AG10803 (cell line): ENCODE results near the gene SOCS2.

GRCh38 chr12:92143141-92143592 is 2.5 kb downstream of the BTG1 start:
- RRBS: no CpG with 5 or more reads among the region's 1 CpG

DNA sequence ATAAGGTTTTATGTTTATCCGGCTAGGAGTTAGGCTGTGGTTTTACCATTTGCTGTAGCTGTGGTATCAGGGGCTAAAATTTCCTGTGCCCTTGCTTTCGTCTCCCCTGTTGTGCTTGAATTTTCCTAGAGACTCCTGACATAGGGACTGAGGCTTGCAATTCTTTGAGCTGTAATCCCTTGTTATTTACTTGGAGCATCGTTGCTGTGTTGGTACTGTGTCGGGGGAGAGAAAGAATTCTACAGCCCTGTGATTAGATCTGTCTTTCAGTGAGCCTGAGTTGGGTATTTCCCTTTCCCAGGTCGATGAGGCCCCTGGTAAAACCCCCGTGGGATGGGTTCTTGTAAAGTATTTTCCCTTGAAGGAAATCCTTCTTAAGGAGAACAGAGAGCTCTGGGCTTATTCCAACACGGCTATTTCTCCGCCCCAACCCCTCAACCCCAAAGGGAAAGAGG is 253.3 kb upstream of the BTG1 start:
- RRBS: no CpG with 5 or more reads among the region's 8 CpGs

DNA sequence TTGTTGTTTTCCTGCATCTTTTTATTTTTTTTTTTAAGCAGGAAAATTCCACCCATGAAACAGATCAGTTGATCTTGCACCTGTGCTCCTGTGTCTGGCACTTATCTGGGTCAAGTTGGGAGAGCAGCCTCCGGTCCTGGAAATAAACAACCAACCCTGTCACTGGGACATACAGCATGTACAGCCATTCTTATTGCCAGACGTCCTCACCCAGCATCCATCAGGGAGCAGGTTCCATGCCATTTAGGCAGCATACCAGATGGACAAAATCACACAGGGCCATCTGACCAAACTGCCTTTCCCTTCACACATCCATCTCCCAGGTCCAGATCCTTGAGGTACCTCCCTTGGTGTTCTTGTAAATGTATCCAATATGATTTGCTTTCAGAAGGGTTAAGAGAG is 266.1 kb upstream of the BTG1 start:
- RRBS: no CpG with 5 or more reads among the region's 2 CpGs

DNA sequence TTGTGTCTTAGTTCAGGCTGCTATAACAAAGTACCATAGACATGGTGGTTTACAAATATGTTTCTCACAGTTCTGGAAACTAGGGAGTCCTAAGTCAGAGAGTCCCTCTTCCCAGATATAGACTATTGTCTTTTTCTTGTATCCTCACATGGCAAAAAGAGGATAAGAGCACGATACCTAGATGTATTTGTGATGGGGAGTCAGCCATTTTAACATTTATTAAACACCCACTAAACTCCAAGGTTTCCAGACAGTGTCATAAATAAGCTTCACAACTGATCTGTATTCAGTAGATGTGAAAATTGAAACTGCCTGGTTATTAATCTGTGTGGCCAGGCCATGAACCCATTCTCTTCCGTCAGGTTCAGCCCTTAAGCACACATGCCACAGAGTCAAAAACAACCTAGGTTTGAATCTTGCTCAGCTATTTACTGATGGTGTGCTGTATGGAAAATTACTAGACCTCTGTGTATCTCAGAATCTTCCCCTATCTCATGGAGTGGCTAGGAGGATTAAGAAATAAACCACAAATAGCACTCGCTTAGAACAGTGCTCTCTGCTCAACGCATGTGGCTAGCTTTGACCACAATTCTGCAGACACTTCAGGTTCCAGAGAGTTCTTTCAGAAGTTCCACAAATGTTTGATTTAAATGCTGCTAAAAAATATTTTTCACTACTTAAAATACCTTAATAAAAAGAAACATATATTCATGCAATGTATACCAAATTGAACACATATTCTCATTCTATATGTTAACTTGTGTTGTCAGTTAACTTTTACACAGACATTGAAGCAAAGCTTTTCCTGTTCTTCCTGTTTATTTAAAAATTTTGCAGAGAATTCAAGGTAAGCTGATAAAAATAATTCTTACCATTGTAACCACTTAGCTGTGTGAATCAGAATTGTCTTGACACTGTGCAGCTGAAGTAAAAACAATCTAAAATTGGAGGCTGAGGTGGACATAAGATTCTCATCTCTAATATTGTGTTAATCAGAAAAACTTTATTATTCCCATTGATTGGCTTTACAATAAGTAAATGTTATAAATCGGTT is 240.7 kb upstream of the PLEKHG7 start:
- RRBS: no CpG with 5 or more reads among the region's 5 CpGs

DNA sequence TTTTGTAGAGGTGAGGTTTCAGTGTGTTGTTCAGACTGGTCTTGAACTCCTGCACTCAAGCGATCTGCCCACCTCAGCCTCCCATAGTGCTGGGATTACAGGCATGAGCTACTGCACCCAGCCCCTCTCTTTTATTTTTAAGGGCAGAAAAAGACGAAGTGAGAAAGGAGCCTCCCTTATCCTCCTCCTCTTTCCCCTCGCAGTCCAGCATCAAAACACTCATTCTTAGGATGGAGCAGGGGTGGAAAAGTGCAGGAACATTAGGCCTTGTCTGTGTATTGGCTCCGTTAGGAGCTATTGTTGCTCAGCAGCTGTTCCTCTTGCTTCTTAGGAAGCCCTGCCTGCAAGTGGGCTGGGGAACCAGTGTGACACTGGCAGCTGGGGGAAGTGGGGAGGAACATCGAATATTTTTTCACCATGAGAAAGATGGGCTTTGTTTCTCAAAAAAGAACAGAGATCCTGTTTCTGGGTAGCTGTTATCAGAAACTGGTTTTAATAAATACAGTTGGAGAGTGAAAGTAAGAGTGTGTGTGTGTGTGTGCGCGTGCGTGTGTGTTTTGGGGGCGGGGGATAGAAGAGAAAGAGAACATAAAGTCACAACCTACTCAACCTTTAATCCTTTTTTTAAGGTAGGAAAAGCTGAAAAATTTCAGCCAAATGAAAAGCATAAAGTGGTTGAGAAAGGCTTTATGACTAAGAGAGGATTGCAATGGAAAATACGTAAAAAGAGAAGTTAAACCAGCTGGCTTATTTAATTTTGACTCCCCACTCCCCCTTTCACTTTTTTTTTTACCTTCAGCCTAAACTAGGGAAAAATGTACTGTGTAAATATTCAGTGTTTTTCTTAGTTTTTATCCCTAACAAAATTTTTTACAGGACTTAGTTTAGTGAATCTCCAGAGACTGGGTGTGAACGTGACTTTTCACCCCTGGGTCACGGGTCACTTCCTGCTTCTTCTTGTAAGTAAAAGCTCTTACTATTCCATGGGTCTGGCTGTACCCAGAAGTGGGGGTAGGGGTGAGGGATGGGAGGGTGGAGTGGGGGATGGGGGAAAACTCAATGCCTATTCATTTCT is 197.2 kb upstream of the PLEKHG7 start:
- RRBS: no CpG with 5 or more reads among the region's 12 CpGs

DNA sequence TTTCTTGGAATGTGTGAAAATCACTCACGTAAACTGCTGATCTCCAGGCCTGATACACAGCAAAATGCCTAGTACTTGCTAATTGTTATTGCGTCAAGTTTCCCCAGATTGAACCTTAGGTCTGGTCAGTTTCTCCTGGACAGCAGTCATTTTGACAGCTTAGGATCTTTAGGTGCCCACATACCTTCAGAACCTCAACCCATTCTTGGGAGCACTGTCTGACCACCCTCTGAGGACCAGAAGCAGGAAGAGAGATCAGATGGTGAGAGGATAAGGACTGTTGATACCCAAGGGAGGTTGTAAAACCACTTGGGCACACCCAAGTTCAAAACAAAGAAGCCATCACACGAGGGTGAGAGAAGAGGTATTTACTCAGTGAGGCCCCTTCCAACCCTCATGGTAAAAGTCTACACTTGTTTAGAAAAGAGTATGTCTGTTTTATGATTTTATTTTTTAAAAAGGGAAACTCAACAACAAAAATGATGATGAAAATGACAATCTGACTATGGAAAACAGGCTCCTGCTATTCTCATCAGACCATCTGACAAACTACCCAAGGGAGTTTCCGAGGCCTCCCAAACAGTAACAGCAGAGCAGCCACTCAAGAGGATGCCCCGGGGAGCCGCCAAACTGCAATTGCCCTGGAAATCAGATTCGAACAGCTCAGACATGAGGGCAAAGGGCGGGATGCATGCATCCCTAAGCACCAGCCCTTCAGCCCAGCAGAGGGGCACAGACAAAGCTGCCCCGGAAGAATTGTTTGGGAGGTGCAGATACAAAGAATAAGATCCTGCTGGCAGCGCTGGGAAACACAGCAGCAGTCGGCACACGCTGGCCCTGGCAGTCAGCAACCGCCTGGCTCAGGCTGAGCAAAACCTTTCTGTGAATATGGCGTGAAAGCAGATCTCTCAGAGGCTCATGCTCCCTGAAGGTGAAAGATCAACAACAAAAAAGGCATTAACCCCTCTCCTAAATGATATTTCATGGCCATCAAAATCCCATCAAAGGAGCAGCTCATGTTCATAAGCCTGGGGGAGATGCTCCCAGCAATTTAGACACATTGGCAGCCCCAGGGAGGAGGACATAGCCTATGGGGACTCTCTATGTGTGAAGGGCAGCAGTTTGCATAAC is 162.5 kb upstream of the PLEKHG7 start:
- RRBS: no CpG with 5 or more reads among the region's 14 CpGs

GRCh38 chr12:92777872-92778233 is 75.1 kb downstream of the PLEKHG7 start:
- RRBS: no CpG with 5 or more reads among the region's 5 CpGs

- RRBS: no CpG with 5 or more reads among the region's 1 CpG
Measured at GRCh38 chr12:92824461-92825080, 104.5 kb downstream of the EEA1 start.

DNA sequence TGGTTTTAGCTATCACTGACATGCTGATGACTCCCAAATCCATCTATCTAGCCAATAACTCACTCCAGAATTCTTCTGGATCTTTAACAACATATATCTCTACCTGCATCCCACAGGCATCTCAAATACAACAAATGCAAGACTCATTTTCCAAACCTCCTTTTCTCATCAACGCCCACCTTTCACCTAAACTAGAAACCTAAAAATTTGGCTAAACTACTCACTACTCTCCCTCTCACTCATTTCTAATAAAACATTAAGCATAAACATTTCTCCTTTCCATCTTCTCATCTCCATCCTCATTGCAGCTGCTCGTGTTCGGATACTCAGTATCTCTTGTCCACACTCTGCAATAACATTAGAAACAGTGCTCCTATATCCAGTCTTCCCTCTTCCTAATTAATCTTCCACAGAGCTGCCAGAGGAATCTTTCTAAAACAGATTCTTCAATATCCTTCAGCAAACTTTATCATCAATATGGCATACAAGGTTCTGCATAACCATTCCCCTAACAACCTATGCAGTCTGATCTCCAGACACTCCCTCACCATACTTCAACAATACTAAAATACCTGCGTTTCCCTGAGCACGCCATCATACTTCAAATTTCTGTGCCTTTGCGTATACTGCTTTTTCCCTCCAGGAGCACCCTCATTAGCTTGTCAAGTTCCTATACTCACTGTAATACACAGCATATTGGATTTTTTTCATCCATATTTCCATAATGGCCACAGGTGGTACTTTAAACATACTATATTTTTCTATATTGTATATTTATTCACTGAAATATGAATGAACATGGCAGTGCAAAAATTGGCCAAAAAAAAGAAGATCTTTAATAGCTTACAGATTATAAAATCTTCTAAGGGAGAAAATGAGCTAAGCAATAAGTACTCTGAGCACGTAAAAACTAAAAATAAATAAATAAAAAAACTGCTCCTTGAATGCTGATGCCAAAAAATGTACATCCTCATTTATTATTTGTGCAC is 62.2 kb downstream of the EEA1 start:
- RRBS: no CpG with 5 or more reads among the region's 7 CpGs

DNA sequence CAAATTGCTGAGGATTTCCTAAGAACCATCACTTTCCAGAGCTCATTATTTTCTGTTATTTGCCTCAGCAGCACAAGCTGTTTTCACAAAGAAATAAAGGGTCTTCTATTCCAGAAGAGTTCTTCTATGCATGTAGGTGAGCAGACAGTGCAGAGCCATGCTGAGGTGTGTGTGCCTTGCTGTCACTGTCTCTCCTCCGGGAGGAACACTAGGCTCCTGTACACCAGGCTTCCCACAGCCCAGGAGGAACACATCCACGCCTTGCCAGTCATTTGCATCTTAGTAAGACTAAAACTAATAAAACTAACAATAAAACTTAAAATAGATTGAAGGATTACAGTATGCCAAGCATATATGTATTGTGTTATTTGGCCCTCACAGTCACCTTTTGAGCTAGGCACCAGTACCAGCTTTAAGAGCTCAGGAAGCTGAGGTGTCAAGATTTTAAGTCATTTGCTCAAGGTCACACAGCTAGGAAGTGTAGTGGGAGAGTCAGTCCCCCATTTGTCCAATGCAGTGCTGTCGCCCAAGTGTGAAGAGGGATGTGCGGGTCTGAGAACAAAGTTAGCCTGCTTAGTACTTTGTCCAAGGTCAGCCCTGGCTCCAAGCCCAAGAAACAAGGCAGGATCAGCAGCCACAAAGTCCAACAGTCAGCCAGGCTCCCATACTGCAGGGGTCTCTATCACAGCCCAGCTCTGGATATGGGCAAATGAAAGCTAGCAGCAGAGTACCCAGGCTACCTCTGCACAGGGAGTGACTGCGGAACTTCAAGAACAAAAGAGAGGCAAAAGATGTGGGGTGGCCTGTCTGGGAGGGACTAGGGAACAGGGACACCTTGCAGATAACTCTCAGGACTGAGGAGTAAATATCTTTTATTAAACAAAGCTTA is 90.6 kb upstream of the EEA1 start:
- RRBS: no CpG with 5 or more reads among the region's 5 CpGs

DNA sequence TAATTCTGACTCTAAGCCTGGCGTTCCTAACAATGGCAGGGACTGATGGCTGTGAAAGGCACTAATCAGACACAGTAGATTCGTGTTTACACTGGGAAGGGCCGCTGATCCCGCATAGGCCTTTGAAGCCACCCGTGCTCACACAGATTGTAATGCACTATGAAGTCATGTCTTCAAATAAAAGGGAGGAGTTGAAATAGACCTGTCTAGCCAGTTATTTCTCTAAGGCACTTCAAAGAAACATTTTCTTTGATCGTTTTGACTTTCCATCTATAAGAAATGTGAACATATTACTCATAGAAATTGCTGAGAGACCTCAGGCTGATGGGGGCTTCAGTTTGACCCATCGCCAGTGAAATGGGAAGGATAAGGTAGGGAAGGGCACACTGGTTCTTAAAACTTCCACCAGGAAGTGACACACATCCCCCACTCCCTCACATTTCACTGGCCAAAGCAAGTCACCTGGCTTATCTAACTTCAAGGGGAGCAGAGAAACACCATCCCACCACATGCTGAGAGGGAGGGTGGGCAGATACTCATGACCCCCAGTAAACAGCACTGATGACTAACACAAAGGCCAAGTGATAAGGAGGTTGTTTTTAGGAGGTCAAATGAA is 91.4 kb upstream of the EEA1 start:
- RRBS: no CpG with 5 or more reads among the region's 7 CpGs

- RRBS: no CpG with 5 or more reads among the region's 11 CpGs
Measured at GRCh38 chr12:93083463-93083895, 154.4 kb upstream of the EEA1 start.

GRCh38 chr12:93127058-93128548 is 198.5 kb upstream of the EEA1 start:
- RRBS: no CpG with 5 or more reads among the region's 28 CpGs

DNA sequence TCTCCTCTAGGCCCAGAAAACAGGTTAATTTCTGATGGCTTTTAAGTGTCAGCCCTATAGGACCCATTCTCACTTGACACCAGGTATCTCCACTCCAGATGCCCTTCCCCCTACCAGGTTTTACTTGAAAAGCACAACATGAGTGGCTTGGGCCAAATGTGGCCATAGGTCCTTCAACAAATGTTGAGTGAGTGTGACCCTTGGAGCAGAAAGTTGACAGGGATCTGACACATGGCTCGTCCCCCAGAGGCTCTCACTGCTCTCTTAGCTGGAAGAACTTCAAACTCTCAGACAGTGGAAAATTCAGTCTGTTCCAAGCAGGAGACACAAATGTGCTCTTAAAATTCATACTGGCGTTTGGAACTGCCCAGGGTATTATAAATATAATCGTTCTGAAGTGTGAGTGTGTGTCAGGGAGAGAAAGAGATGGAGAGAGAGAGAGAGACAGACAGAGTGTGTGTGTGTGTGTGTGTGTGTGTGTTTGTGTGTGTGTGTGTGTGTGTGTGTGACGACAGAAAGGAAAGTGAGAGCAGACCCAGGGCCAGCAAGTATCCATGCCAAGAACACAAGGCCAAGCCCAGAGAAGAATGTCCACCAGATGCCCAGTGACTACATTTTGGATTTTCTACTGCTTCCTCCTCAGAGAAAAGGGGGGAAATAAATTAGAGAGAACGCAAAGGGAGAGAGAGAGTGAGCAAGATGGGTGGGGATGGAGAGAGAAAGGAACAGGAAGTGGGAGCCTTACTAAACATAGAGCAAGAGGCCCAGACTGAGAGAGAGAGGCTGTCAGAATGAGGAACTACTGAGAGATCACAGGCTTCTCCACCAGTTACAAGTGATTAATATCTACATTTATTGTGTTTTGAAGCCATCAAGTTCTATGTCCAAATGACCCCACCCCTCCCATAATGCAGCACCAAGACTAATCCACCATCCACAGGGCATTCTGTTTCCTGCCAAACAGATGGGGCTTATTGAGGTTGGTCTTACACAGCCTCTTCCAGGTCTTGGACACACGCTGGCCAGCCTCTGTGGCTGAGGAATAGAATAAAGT is 193.6 kb upstream of the NUDT4 start:
- RRBS: no CpG with 5 or more reads among the region's 6 CpGs

- RRBS: no CpG with 5 or more reads among the region's 3 CpGs
Measured at GRCh38 chr12:93237136-93237723, 140.5 kb upstream of the NUDT4 start.

DNA sequence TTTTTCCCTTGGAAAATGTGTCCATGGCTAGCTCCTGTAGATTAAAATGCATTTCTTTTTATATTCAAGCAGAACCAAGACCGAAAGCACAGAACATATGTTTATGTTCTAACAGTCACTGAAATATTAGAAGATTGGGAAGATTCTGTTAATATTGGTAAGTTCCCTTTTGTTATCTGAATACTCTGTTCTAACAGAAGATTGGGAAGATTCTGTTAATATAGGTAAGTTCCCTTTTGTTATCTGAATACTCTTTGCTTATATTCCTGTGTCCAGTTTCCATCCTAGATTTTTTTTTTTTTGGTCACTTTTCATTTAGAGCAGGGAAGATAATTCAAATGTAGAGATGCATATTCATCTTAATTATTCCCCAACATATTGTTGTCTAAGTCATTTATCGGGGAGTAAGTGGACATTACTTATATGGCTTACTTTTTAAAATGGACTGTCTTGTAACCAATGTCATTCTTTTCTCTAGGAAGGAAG is 21.0 kb downstream of the NUDT4 start:
- RRBS: no CpG with 5 or more reads among the region's 2 CpGs

DNA sequence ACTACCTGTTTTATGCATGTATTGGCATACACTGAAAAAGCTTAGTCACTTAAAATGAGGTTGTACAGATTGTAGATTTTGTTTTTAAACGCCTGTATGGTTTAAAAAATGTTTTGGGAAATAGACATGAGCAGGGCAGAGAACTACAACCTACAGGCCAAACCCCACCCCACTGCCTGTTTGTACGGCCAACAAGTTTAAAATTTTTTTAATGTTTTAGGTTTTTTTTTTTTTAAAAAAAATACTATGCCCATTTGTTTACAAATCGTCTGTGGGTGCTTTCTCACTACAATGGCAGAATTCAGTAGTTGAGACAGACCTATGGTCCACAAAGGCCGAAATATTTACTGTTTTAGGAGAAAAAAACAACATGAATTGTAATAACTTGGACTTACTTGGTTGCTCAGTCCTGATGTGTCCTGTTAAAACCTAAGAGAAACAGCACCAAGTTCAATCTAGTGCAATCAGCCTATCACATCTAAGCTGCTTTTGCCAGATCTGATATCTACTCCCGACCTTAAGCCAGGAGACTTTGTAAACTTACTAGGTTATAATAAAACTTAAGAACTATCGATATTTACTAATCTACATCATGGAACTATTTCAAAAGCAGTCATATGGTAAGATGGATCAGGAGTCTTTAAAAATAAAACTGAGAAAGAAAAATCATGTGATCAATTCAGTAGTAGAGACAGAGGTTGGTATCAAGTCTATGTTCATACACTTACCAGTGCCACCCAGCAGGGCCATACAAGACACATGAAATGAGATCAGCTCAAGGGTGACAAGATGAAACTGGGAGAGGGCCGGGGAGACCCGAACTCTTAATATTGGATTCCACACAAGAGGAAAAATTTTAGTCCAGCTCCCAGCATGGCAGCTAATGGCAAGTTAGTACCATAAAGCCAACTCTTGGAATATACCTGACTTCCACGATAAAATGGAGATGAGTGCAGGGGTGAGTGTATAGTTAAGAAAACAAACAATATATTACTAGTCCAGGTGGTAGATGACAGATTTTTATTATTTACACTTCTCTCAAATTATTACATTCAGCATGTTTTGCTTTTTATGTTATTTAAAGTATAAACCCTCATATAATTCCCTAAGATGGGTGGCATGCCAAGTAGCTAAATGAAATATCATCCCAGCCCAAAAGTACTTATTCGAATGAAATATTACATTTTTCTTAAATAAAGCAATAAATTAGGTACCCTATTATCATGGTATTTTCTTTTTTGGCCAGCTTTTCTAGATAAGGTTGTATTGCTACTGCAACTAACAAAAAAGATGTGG is 27.4 kb downstream of the NUDT4 start:
- RRBS: no CpG with 5 or more reads among the region's 10 CpGs

DNA sequence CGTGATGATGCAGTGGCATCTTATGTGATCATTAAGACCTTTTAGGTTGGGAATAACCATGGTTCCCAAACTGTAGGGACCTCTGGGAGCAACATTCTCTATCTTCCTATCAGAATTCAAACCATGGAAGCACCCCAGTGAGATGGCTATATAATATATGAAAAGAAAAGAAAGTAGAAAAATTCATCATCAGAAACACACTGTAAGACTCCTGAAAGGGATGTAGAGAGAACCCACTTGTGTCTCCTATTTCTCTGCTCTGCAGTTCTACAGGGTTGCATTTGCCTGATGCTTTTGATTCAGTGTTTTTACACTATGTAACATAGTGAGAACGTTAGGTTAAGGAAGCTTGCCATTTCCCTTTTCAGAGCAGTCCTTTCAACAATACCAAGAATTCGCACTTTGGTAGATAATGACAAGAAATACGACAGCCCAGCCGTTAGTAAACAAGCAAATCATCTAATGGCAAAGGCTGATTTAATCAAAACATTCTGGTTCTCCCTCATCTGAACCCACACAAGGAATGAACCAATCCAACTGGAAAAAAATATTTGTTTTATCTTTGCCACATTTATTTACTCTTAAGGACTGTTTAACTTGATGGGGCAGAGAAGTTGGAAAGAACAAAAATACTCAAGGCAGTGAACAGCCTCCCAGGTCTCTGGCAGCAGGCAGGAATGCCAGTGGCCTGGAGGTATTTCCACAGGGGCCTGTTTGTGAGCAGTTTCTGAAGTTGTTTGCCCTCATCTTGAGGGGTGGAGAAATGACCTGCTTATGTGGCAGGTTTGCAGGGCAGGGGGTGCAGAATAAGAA is 30.8 kb upstream of the SOCS2 start:
- RRBS: no CpG with 5 or more reads among the region's 5 CpGs

DNA sequence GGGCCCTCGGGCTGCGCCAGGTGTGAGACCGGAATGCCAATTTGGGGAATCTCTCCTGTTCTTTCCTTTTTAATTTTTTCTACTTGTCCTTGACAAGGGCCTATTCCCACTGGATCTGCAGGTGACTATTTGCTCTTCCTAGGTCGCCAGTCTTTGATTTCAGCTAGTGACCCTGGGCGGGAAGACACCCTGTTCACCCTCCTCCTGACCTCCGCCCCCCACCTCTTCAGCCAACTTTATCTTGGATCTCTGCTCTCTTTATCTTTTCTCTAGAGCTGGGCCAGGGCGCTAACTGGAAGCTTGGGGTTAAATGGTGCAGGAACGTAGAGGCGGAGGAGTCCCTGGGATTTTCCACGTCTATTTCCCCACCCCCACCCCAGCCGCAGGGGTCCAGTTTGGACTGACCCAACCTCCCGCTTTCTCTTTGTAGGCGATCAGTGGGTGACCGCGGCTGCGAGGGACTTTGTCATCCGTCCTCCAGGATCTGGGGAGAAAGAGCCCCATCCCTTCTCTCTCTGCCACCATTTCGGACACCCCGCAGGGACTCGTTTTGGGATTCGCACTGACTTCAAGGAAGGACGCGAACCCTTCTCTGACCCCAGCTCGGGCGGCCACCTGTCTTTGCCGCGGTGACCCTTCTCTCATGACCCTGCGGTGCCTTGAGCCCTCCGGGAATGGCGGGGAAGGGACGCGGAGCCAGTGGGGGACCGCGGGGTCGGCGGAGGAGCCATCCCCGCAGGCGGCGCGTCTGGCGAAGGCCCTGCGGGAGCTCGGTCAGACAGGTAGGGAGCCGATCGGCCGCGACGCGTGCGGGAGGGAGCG is at the start of gene SOCS2:
Gene SOCS2 (plus strand): TSS at position 421 of the 822 bp plus-strand sequence.
- RRBS: 1% methylated on average over 3 of the region's 51 CpGs

- RRBS: no CpG with 5 or more reads among the region's 3 CpGs
Measured at GRCh38 chr12:93587614-93587944, 15.1 kb downstream of the SOCS2 start.